ENCODE data around the gene EIF2D.

DNA sequence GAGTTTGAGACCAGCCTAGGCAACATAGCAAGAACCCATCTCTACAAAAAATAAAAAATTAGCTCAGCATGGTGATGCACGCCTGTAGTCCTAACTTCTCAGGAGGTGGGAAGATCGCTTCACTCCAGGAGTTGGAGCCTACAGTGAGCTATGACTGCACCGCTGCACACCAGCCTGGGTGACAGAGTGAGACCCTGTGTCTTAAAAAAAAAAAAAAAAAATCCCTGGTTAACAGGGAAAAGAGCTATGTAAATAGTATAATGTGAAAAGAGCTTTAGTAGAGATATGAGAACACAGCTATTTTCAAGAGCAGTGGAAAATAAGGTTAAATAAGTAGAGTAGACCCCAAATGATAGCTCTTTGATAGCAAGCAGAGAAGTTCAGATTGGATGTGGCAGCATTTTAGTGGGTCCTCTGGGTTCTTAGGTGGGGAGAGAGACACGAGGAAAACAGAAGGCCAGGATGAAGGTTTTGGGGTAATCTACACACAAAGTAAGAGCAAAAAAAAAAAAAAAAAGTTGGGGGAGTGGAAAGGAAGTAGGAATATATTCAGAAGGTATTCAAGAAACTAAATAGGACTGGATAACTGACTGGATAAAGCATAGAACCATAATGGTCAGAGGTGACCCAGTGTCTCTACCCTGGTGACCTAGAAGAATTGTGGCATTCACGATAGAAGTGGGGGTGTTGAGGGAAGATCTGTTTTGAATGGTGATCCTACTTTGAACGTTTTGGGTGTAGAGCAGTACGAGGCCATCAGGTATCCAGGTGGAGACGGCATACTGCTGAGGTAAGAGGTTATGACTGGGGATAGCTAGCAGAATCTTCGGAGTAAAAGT, 105.8 kb downstream of the SRGAP2 start:
- PRO-cap = no peak

GRCh38 chr1:206470724-206471491, 632 bp downstream of the IKBKE start:
- PRO-cap = no peak

GRCh38 chr1:206487015-206487309, 16.7 kb downstream of the IKBKE start:
- PRO-cap = no peak

DNA sequence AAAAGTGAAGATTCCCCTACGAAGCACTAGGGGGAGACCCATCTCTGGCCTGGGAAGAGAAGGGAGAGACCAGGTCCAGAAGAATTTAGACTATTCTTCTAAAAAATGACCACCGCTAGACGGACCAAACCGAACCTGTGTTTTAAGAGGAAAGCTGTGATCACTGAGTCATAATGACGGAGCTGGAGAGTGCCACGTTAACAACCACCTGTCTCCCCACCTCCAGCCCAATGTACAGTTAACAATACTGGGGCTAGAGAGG, 1.3 kb upstream of the RASSF5 start:
- PRO-cap = no peak

- PRO-cap = no peak
Observed at GRCh38 chr1:206507647-206508351, 468 bp downstream of the RASSF5 start.

GRCh38 chr1:206611741-206612879, at the start of gene EIF2D:
Gene EIF2D, minus strand, starts transcription at chr1:206612465.
- PRO-cap = bidirectional peak, plus-strand start at chr1:206612631, minus-strand start at chr1:206612535

GRCh38 chr1:206630969-206631500, 4.3 kb upstream of the DYRK3 start:
- PRO-cap = no peak

DNA sequence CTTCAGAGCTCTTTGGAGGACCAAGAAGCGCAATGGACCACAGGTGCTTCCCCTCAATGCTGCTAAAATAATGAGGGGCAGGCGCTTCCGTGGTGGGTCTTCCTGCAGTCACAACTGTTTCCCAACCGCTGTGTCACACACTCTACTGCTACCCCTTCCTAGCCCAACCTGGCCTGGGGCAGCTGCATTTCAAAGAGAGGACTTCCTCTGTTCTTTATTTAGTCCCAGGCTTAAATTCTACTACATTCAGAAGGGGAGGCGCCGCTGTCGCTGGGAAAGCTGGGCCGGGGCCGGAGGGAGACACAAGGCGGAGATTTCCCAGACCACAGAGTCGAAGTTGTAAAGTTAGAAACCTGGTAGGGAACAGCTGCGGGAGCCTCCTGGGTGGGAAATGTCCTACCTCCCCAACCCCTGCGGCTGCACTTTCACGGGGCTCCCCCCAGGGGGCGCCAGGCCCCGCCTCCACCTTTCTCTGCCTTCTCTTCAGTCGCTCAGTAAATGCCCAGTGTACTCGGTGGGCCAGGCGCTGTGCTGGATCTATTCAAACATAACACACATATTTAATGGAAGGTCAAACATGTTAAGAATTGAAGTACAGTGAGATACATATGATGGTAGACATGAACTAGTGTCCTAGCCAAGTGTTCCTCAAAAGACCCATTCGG, 23.0 kb downstream of the DYRK3 start:
- PRO-cap = no peak

GRCh38 chr1:206685173-206686123, 743 bp downstream of the MAPKAPK2 start:
- PRO-cap = bidirectional peak, plus-strand start at chr1:206686040, minus-strand start at chr1:206685589

DNA sequence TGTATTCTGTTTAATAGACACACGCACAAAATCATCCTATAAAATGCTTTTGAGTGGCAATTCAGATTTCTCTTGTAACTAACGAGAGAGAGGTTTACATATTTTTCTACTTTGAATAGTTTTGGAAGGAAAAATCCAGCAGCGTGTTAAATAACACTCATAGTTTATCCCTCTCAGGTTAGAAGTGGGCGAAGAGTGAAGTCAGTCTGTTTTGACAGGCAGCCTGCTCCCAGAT, 2.4 kb downstream of the MAPKAPK2 start:
- PRO-cap = no peak

GRCh38 chr1:206692971-206694324, 8.7 kb downstream of the MAPKAPK2 start:
- PRO-cap = no peak

GRCh38 chr1:206701960-206702673, 17.4 kb downstream of the MAPKAPK2 start:
- PRO-cap = no peak

DNA sequence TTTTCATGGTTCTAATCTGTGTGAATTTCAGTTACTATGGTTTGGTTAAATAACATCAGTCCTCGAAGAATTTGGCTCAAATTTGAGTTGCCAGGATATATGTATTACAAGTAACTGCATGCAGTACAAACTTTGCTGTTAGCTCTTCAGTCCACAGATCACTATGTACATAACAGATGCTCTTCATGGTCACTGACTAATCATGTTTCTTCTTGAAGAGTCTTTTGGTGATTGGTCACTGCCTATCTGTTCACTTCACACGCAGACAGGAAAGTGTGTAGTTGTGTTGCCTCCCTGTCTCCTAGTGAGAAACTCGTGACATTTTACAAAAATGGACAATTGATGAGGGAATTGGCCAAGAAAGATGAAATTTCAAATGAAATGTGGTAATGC, 25.4 kb downstream of the MAPKAPK2 start:
- PRO-cap = no peak

- PRO-cap = no peak
Observed at GRCh38 chr1:206728501-206729256, 41.9 kb upstream of the IL19 start.

DNA sequence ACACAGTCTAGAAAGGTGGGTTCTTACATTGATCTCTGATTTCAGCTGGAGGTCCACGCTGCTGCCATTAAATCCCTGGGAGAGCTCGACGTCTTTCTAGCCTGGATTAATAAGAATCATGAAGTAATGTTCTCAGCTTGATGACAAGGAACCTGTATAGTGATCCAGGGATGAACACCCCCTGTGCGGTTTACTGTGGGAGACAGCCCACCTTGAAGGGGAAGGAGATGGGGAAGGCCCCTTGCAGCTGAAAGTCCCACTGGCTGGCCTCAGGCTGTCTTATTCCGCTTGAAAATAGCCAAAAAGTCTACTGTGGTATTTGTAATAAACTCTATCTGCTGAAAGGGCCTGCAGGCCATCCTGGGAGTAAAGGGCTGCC, 23.0 kb upstream of the IL20 start:
- PRO-cap = no peak

GRCh38 chr1:206895797-206896412, 1.3 kb upstream of the IL24 start:
- PRO-cap = no peak

DNA sequence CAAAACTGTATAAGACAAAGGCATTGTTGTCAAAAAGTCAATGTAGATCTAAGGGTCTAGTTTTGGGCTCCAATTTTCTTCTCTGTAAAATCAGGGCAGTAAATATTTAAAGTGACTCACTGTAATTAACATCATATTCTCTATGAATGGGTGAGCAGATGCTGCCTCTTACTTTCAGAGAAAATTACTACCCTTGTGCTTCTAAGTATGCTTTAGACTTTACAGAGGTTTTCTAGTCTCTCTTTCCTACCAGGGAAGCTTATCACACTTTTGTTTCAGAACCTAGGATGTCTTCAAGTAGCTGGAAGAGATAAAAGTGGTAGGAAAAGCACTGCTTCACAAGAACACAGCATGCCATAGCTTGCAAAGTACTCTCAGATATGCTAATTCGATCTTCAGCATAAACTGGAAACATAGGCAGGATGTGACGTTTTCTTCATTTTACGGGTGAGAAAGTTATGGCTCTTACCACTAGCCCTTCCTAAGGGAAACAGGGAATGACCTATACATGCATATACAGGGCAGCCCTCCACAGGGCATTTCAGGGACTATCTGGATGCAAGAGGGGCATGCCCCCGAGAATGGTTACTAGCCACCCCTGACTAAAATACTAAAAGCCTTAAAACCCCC, 2.7 kb downstream of the C1orf116 start:
- PRO-cap = no peak

DNA sequence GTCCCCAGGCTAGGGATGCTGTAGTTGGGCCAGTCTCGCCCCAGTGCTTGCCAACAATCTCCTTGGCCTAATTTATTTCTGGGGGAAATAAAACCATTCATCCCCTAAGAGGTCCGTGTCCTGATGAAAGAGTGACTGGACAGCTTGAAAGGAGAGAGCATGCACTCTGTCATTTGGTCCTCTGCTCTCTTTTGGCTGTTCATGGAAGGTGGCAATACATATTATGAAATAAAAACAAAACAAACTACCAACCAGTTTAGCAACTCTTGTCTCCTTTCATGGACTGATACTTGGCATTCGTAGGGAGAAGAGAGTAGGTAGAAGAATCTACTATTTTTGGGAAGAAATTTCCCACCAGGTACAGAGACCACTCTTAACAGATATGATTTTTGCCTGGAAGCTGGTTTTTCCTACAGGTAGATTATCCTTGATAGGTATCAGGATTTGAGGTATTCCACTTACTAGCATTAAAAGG, 739 bp upstream of the C1orf116 start:
- PRO-cap = no peak

GRCh38 chr1:207046051-207047175, 4.6 kb downstream of the YOD1 start:
- PRO-cap = no peak

DNA sequence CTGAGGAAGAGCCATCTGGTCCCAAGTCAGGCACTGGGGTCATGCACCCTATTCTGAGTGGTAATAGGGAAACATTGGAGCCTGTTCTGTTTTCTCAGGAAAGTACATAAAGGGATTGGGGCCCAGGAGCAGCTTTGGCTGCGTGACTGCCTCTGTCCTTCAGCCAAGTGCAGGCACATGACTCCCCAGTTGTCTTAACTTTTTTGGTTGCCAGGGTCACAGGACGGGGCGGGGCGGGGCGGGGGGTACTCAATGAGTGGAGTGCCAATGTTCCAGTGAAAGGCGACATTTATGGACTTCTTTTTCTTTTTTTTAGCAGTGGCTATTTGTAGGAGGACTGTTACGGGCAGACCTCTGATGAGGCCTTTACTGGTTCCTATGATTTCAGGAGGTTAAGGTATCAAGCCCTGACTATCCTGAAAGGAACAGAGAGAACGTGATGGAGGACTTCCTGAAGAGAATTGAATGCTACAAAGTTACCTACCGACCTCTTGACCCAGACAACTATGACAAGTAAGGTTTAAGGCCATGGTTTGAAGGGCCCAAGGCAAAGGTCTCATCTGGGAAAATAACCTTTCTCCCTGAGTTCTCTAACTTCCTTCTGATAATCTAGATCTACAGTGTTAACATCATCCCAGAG, 11.7 kb downstream of the PFKFB2 start:
- PRO-cap = no peak